Ureter (tissue), 1 donor: ENCODE measurements around a stretch of chr1.

DNA sequence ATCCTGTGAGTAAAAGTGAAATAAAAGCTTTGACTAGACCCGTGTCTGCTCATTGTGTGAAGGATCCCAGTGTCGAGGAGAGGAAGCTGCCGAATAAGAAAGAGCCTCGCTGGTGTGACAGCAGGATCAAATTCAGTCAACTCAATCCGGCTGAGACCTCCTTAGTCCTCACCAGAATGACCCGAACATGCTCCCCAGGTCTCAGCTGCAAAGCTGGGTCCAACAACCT, 14.9 kb downstream of the CD2 start:
- PRO-cap = no peak

GRCh38 chr1:116847668-116848082, 62.0 kb upstream of the PTGFRN start:
- PRO-cap = no peak

- PRO-cap = no peak
These were observed 30.2 kb upstream of the PTGFRN start for GRCh38 chr1:116879596-116879910.

GRCh38 chr1:116987851-116988671, 13.5 kb upstream of the CD101 start:
- PRO-cap = no peak

- PRO-cap = no peak
These were observed 1.1 kb upstream of the TRIM45 start for GRCh38 chr1:117122555-117123116.

- PRO-cap = no peak
These were observed 9.2 kb upstream of the MAN1A2 start for GRCh38 chr1:117358019-117358426.

- PRO-cap = no peak
These were observed 82.3 kb downstream of the MAN1A2 start for GRCh38 chr1:117449434-117450148.

GRCh38 chr1:117609465-117610471, 3.9 kb downstream of the TENT5C start:
- PRO-cap = no peak

- PRO-cap = no peak
These were observed 9.7 kb downstream of the TENT5C start for GRCh38 chr1:117615496-117616017.

DNA sequence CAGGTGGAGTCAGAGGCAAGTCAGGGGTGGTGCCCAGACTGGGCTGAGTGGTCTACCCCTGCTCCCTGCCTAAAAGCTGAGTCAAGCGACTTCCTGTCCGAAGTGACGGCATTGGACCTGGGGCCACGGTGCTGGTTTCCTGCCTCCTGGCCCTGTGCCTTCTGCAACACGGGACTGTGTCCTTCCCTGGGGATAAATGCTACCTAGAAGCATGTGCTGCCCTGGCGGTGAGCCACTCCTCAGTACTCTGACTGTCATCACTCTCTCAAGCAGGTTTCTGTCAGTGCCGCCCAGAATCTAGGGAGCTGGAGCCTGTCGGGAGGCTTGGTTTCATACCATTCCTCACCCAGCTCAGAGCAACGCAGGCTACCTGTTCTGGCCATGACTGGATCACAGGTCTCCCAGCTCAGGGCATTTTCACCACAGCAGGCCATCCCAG, 24.8 kb downstream of the TENT5C start:
- PRO-cap = no peak

DNA sequence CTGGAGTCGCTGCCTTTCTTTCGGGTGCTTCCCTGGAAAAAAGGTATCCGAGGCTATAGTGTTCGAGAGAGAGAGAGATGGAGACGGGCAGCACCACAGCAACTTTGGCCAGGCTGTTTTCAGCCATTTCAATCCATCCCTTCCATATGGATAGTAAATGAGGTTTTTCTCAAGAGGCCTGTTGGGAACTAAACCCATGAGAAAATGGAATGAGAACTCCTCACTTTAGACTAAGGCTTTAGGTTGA, 25.2 kb downstream of the TENT5C start:
- PRO-cap = no peak

- PRO-cap = no peak
These were observed 32.8 kb downstream of the TENT5C start for GRCh38 chr1:117638559-117639085.

GRCh38 chr1:117671907-117672192, 66.0 kb downstream of the TENT5C start:
- PRO-cap = no peak

DNA sequence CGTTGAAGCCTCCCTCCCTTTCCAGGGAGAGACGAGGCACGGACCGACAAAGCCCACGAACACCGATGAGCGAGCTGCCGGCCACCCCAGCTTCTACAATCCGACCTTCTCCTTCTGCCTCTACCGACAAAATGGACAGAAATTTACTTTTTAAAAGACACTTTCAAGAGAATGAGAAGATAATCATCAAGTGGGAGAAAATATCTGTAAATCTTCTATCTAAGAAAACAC, 150.7 kb downstream of the GDAP2 start:
- PRO-cap = no peak

GRCh38 chr1:119001074-119001923, 13.2 kb upstream of the TBX15 start:
- PRO-cap = no peak

- PRO-cap = no peak
These were observed 38.8 kb downstream of the WARS2 start for GRCh38 chr1:119101458-119102181.

DNA sequence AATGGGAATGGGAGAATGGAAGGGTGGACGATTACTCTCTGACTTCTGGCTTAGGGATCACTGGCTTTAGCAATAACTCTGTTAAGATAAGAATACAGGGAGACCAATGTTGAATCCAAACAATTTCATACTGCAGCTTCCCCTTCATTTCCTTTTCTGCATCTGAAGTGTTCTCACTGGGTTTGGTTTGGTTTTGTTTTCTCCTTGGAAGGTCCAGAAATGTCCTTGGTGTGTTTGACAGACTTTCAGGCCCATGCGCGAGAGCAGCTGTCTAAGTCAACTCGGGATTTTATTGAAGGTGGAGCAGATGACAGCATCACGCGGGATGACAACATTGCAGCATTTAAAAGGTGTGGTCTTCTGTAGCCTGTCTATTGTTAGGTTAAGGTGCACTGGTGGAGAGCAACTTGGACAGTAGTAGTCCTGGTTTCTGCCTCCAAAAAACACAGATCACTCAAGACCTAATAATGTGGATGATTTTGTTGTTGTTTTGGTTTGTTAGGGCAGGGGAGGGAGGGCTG, 12.3 kb downstream of the HAO2 start:
- PRO-cap = no peak

DNA sequence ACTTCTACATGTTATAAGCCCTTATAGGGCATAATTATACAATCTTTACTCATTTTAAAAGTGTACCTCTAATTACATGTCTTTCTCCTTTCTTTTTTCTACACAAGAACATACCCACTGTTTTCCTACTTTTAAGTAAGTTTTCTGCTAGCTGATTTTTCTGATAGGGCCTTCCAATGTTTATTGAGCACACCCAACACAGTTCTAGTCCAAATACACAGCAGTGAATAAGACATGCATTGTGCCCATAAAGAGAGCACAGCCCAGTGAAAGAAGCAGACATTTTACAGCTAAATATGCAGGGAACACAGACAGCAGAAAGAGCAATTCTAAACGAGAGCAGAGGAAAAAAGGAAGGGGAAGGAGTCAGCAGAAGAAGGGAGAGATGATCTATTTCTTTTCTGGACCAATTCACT, 3.0 kb downstream of the HMGCS2 start:
- PRO-cap = no peak

- PRO-cap = no peak
These were observed 17.8 kb upstream of the ADAM30 start for GRCh38 chr1:119913946-119914734.

DNA sequence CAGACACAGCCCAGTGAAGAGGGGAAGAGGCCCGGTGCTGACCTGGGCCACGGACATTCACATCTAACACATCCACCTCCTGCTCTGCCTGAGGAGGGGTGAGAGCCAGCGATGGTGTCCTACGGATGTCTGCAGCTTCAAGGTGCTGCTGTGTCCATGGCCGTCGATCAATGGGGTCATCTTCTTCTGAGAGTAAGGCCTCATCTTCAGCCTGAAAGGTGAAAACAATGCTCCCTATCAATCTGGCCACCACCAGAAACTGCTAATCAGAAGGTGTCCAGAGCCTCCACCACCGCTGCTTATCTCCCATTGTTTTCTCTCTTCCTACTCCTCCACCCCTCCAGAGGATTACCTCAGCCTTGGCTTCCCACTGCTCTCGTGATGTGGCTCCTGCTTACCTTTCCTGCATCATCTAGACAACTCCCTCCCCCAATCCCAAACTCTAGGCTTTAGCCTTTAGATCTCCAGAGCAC, 23.9 kb upstream of the ADAM30 start:
- PRO-cap = no peak